A549 (cell line): ENCODE measurements around the genes MACC1 and SP4.

- PRO-cap: no peak
CAGE:
- cytosol, long polyA plus RNA: no peak
- long polyA plus RNA: no peak
- nucleus, long polyA plus RNA: no peak
Measured at GRCh38 chr7:17507935-17508192, 209.4 kb downstream of the AHR start.

DNA sequence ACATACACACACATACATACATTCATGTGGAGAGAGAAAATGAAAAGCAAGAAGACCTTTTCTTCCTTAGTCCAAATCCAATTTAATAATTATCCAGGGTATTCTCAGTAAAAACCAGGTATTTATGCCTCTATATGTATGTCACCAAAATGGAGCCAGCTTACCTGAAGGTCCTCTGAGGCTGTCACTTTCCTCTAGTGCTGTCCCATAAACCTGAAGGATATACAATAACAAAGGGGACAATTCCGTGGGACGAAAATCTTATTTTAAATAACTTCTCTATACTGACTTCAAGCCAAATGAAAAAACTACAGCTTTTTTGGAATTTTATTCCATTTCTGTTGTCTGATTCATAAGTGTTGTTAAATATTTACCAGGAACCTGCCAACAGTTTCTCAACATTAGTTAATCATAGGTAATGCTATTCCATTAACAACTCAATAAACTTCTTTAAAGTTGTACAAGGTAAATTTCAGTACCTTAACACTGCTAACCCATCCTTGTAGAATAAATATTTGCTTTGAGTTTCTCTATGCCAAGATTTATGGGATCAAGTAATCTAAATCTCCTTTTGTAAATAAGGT, 260.2 kb downstream of the AHR start:
- PRO-cap: no peak
CAGE:
- cytosol, long polyA plus RNA: no peak
- long polyA plus RNA: no peak
- nucleus, long polyA plus RNA: no peak

- PRO-cap: no peak
CAGE:
- cytosol, long polyA plus RNA: no peak
- long polyA plus RNA: no peak
- nucleus, long polyA plus RNA: no peak
Measured at GRCh38 chr7:17651759-17652321, 288.5 kb downstream of the SNX13 start.

DNA sequence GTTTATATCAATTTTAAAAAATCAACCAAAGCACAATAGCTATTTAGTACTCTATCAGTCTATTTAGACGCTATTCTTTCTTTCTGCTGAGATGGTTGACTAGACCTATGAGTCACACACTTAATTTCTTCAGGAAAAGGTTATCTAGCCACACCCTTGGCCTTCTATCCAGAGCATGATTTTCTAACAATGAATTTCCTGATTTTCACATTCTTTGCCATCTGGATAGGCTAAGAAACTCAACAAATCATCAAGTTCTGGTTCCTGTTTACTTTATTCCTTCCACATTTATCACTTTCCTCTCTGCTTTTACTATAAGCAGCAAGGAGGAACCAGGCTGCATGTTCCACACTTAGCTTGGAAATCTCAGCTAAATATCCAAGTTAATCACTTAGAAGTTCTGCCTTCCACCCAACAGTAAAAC, 8.1 kb downstream of the PRPS1L1 start:
- PRO-cap: no peak
CAGE:
- cytosol, long polyA plus RNA: no peak
- long polyA plus RNA: no peak
- nucleus, long polyA plus RNA: no peak

DNA sequence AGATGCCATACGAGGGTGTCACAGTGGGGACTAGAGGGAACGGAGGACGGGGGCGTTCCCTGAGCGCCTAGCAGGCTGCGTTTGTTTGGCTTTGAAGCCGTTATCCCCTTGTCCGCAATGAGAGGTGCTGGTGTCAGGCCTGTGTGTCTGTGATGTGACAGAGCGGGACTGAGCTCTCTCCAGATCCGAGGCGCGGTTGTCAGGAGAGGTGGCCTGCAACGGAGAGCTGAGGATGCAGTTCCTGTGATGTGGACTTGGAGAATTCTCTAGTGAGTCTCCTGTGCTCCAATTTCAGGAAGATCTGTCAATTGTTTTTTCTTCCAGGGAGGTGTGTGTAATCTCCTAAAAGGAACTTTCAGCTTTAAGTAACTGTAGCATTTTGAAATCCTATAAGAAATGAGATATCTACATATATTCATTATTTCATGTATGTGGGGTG, 60.1 kb upstream of the PRPS1L1 start:
- PRO-cap: no peak
CAGE:
- cytosol, long polyA plus RNA: no peak
- long polyA plus RNA: no peak
- nucleus, long polyA plus RNA: no peak

GRCh38 chr7:18509548-18510134, 14.1 kb downstream of the HDAC9 start:
- PRO-cap: no peak
CAGE:
- cytosol, long polyA plus RNA: no peak
- long polyA plus RNA: no peak
- nucleus, long polyA plus RNA: no peak

DNA sequence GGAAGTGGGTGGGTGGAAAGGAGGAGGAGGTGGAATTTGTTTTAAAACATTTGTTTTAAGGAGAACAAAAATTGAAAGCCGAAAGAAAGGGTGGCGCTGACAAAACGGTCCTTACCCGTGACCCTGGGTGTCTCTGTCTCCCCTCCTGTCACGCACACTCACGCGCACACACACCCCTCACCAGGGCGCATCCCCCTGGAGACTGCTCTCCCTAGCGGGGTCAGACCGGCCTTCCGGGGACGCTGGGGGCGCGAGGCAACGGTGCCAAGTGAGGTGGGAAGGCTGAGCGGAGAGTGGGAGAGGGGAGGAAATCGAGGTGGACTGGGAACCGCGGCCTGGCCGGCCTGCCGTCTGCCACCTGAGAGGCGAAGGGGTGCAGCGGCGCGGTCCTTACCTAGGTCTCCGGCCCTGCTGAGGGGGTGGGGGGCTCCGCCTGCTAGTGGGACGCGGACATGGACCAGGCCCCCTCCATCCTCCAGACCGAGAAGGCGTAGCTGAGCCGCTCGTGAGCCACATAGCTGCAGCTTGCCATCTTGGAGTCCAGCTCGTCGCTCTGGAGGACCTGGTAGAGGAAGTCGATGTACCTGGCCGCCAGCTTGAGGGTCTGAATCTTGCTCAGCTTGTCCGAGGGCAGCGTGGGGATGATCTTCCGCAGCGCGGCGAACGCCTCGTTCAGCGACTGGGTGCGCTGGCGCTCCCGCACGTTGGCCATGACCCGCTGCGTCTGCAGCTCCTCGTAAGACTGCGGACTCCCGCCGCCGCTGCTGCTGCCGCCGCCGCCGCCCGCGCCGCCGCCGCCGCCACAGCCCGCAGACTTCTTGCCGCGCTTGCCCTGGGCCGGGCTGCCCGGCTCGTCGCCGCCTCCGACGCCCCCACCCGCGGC, 918 bp downstream of the TWIST1 start:
- PRO-cap: no peak
CAGE:
- cytosol, long polyA plus RNA: no peak
- long polyA plus RNA: no peak
- nucleus, long polyA plus RNA: no peak

DNA sequence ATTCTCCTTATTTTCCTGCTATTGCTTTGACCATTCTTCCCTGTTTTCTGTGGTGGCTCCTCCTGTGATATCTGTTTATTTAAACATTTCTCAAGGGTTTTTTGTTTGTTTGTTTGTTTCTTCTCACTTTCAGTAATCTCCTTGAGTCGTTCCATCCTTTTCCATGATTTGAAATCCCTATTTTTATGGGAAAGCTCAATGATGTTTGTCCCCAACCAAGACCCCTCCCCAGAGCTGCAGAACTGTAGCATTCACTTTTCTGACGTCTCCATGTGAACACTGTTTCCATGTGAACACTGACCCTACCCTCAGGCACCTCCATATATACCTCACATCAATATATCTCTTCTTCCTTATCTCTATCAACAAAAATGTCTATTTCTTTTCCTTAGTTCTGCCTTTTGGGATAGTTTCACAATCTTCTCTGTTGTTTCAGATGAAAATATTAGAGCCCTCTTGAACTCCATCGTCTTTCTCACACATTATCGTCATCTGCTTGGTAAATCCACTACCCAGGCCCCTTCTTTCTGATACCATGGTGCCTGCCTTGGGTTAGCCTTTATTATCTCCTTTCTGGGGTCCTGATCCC, 11.5 kb downstream of the MACC1 start:
- PRO-cap: no peak
CAGE:
- cytosol, long polyA plus RNA: no peak
- long polyA plus RNA: no peak
- nucleus, long polyA plus RNA: no peak

- PRO-cap: no peak
CAGE:
- cytosol, long polyA plus RNA: no peak
- long polyA plus RNA: no peak
- nucleus, long polyA plus RNA: no peak
Measured at GRCh38 chr7:20217160-20218032, at the start of gene MACC1. MACC1 (minus strand) TSS chr7:20217384.

DNA sequence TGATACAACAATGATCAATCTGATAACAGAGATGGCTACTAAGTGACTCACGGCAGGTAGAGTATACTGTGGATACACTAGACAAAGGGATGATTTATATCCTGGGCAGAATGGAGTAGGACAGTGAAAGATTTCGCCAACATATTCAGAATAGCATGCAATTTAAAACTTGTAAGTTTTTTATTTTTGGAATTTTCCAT, 34.2 kb upstream of the ITGB8 start:
- PRO-cap: no peak
CAGE:
- cytosol, long polyA plus RNA: no peak
- long polyA plus RNA: no peak
- nucleus, long polyA plus RNA: no peak

GRCh38 chr7:21344784-21345453, 83.0 kb upstream of the SP4 start:
- PRO-cap: no peak
CAGE:
- cytosol, long polyA plus RNA: no peak
- long polyA plus RNA: no peak
- nucleus, long polyA plus RNA: no peak

- PRO-cap: bidirectional peak, plus-strand start at chr7:21428099, minus-strand start at chr7:21427847; unidirectional peak, plus-strand start at chr7:21428448
CAGE:
- cytosol, long polyA plus RNA: no peak
- long polyA plus RNA: start-site peak on the plus strand at chr7:21428194-21428244, 31 and 19 reads in 2 replicates
- nucleus, long polyA plus RNA: no peak
Measured at GRCh38 chr7:21427999-21428550, at the start of gene SP4. SP4 (plus strand) TSS chr7:21428083.

DNA sequence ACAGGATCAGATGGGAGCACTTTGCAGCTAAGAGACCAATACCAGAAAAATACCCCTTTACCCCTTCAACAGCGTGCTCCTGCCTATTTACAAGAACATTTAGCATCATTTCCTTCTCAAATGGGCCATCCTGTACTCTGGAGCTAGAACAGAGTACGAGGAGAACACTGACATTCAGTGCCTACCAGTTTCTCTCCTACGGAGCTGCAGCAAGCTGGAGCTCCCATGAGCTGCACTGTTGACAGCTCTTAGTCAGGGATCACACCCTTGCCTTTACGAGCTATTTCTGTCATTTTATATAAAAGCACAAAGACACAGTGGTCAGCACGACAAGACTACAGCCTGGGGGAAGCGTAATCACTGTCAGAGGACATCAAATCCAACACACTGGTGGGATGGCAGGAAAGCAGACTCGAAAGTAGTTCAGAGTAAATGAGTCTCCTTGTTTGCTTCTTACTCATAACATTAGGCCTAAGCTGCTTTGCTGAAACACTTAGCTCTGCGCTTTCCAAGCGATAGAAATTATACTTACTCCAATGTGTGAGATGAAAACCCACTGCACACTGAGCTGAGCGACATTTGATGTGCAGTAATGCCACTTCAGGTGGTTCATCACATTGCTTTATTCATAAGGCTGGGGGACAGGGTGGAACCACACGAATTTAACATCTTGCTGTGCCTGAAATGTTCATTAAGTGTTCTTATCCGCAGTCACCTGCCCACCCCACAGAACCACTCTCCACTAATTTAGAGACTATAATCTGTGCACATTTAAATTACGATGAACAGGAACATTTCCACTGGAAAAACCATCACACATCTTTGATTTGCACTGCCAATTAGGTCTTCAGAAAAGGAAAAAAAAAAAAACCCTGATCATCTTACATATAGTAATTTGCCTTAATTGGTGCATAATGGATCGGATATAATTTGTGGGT, 2.6 kb downstream of the CDCA7L start:
- PRO-cap: no peak
CAGE:
- cytosol, long polyA plus RNA: no peak
- long polyA plus RNA: no peak
- nucleus, long polyA plus RNA: no peak

GRCh38 chr7:22301944-22302269, 55.0 kb downstream of the RAPGEF5 start:
- PRO-cap: no peak
CAGE:
- cytosol, long polyA plus RNA: no peak
- long polyA plus RNA: no peak
- nucleus, long polyA plus RNA: no peak

DNA sequence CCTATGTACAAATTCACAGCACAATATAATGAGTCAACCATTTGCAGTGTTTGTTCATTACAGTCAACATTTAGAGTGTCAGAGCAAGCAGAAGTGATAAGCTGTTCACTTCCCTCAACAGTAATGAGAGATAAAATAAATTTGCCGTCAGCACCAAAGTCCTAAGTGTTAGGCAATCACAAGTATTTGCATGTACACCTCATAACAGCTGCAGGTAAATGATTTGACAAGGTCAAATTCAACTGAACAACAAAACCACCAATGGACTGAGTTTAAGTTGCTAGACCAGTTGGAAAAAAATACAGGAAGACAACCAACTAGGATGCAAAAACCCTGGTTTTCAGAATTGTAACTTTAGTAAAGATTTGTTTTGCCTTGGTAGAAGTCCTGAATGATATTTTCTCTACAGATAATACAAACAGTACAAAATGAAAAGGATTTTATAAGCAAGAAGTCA, 10.5 kb downstream of the RAPGEF5 start:
- PRO-cap: no peak
CAGE:
- cytosol, long polyA plus RNA: no peak
- long polyA plus RNA: no peak
- nucleus, long polyA plus RNA: no peak

DNA sequence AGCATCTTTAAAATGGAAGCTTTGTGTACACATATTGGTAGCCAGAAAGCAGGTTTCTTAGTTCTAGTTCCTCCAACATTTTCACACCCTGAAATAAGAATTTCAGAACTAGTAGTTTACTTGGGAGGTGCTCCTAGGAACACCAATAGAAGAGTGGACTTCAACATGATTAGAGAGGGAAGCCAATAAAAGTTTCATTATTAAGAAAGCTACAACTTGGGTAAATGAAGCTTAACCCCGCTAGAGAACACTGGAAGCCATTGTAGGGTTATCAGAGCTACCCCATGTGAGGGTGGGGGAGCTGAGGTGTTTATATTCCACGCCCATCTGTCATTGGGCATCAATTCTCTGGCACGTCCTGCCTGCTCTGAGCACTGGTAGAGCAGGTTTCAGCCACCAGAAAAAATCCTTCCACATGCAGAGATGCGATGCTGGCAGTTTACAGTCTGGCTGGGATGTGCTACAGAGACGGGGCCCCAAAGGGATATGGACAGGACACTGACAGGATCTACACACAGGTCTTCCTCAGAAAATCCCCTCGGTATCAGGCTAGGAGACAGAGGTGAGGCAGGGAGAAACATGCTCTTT, 15.8 kb upstream of the RAPGEF5 start:
- PRO-cap: no peak
CAGE:
- cytosol, long polyA plus RNA: no peak
- long polyA plus RNA: no peak
- nucleus, long polyA plus RNA: no peak

- PRO-cap: no peak
CAGE:
- cytosol, long polyA plus RNA: no peak
- long polyA plus RNA: no peak
- nucleus, long polyA plus RNA: no peak
Measured at GRCh38 chr7:22444467-22445045, 55.4 kb downstream of the STEAP1B start.

GRCh38 chr7:22452173-22452615, 47.8 kb downstream of the STEAP1B start:
- PRO-cap: no peak
CAGE:
- cytosol, long polyA plus RNA: no peak
- long polyA plus RNA: no peak
- nucleus, long polyA plus RNA: no peak

DNA sequence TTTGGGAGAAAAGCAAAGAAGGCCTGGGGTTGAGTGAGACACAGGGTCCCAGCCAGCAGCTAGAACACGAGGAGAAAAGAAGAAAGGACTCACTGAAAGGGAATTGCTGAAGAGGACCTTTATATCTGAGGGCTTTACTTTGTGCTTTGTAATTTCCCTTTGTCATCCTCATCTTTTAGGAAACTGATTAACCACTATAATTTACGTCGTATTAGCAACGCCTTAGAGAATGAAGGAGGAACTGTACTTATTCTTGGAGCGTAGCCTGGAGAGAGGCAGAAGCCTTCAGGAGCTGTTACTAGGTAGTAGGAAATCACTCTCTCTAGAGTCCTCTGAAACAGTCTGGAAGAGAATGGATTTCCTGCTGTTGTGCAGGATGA, 101.0 kb upstream of the STEAP1B start:
- PRO-cap: no peak
CAGE:
- cytosol, long polyA plus RNA: no peak
- long polyA plus RNA: no peak
- nucleus, long polyA plus RNA: no peak

DNA sequence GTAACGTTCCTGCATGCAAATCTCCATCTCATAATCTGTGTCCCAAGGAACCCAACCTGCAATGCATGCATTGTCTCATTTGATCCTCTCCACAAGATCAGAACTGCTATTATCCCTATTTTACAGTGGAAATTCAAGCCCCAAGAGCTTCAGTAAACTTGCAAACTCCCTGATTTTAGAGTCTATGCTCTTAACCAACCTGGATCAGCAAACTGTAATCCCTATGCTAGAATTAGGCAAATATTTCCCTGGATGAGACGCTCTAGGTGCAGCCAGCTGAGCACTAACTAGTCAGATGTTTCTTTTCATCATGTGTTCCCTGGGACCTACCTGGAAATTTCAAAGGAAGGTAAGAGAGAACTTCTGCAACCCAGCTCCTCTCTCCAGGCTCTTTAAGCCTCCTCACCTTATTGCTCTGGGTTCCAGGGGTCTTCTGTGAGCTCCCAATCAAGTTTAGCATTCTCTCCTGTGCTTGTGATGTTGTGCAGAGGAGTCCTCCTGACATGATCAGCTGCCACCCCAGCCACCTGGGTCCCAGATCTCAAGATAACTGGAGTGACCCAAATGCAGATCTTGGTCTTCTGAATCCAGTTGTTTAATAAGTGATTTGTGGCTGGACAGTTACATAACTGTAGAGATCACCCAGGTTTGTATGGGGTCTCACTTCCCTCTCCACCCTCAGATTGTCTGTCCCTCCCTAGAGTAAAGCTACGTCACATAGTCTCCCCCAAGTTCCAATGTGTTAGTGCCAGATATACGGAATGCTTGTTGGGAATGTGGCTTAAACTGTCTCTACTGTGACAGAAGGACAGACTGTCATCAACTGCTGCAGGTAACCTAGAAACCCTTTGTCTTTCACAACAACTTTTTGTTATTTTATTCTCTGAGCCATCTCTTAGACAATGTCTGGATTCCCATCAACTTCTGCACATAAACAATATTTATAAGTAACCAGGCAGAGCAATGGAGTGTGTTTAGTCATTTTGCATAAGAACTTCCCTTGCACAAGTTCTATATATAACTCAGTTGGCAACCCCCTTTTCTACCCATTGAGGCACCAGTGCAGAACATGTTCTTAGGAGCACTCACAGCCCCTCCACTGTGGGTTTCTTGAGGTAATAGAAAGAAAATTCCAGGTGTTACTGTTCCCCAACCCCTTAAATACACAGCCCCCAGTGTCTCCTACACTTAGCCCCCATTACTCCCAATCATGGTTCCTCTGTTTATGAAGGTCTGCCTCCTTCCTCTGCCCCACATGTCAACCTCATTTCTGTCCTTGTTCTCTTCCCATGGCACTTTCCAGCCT, 65.3 kb upstream of the IL6 start:
- PRO-cap: no peak
CAGE:
- cytosol, long polyA plus RNA: no peak
- long polyA plus RNA: no peak
- nucleus, long polyA plus RNA: no peak